Left cardiac atrium (tissue), 1 donor: ENCODE measurements around a stretch of chr10.

- PRO-cap, result no peak
Measured at GRCh38 chr10:59881861-59882147, 24.6 kb downstream of the CCDC6 start.

DNA sequence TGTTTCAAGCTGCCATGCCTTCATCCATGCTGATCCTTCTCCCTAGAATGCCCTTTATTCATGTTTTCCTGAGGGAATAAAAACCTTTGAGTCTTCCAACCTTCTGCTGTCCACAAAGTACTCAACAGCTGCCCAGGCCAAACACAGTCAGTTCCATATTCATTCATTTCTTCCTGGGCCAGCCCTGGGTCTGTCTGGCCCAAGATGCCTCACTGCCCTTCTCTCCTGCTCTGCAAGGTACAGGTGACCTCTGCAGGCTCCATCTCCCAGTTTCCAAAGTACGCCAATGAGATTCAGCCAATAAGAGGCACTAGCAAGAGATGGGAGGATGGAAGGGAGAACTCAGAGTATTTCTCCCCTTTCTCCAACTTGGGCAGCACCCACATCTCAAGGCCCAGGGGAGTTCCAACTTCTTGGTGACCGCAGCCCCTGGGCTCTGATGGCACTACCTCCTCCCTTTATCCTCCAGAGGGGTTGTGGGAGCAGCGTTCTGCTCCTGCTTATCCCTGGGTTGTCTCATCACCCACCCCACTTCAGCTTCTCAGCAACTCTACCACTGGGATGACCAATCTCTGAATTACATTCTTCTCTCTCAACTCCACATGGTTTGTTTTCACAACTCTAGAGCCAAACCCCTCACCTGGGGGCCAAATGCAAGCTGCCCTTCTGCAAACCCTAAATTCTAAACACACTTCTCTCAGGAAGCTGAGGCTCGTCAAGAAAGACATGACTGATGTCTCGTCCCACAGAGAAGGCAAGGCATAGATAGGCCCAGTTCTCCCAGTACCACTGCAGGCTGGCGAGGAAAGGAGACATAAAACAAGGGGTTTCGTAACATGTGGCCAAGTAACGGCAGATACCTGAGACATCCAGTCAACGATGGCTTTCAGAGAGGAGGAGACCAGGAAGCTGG, 16.7 kb downstream of the CCDC6 start:
- PRO-cap, result no peak

GRCh38 chr10:59894068-59894680, 12.2 kb downstream of the CCDC6 start:
- PRO-cap, result no peak

GRCh38 chr10:60362540-60363109, 27.1 kb downstream of the ANK3 start:
- PRO-cap, result no peak

GRCh38 chr10:60661620-60662174, 116.6 kb upstream of the CDK1 start:
- PRO-cap, result no peak

DNA sequence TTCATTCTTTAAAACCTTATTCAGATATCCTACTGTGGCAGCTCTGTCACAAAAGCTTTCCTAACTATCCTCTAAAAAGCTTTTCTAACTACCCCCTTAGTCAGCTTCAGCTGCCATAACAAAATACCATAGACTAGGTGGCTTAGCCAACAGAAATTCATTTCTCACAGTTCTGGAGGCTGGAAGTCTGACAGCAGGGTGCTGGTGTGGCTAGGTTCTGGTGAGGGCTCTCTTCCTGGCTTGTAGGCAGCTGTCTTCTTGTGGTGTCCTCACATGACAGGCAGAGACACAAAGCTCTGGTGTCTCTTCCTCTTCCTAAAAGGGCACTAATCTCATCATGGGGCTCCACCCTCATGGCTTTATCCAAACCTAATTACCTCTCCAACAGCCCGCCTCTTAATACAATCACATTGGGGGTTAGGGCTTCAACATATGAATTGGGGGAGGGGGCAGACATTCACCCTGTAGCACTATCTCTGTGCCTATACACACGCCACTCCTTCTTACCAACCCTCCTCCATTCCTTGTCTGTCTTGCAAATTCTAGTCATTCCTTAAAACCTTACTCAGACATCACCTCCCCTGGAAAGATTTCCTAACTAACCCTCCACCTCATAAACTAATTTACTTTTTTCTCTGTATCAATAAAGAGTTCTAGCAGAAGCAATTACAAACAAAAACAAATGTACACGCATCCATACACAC, 26.5 kb downstream of the RHOBTB1 start:
- PRO-cap, result no peak

DNA sequence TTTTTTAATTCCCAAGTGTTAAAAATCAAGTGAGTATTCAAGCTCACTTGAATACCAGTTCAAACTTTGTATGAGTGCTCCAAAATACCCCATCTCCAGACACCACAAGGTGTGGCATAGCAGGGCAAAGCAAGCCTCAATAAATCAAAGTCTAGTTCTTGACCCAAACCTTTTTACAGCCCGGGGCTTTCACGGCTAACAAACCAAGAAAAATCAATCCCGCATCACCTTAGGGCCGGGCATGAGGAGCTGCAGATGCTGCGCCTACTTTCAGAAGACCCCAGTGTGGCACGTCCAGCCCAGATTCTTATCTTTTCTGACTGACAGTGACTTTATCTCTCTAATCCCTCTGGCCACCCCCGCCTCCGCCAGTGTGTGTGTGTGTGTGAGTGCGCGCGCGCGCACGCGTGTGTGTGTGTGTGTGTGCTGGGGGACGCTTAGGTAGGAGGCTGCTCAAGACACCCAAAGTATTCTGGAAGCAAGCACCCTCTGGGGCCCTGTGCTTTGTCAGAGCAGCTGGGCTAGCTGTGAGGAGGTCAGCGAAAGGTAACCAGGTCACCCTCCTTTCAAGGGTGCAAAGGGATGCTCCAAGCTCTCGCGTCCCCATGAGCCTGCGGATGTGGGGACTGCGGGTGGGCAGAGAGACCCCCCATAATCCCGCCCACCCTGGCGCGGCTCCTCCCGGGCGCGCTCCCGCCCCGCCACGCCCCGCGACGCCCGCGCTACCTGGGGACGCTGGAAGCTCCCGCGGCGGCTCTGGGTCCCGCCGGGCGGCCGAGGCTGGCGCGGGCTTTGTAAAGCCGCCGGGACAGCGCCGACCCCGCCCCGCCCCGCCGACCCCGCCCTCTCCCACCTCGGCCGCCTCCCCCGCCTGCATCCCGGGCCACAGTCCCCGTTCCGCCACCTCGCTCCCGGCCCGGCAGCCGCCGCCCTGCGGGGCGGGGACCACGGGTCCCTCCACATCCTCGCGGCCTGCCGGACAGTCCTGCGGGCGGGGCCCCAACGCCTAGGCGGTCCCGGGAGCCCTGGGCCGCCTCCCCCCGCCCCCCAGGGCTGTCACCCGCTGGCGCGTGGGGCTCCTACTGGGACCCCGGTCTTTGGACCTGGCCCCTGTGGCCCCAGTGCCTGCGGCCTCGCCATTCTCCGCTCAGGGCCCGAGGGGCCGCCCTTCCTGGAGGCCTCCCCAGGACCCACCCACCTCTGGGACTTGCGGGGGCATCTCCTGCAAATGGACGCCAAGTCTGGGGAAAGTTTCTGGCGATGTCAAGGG, 57.1 kb upstream of the RHOBTB1 start:
- PRO-cap, result no peak

GRCh38 chr10:61135218-61136016, 191.4 kb upstream of the RHOBTB1 start:
- PRO-cap, result no peak

DNA sequence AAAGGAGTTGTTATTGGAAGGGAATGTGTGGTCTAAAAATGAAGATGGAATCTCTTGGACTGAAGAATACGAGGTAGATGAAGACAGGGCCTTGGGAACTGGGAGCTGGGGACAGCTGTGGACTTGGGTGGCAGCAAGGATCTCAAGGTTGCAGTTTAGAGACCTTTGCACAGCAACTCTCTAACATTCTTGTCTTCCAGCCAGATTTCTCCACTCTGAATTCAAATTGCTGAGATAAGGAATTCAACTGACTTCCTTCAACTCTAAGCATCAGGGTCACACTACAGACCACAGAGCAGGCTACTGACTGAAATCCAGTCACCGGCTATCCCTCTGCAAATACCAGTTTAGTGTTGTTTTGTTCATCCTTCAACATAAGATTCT, 3.2 kb upstream of the TMEM26 start:
- PRO-cap, result no peak

DNA sequence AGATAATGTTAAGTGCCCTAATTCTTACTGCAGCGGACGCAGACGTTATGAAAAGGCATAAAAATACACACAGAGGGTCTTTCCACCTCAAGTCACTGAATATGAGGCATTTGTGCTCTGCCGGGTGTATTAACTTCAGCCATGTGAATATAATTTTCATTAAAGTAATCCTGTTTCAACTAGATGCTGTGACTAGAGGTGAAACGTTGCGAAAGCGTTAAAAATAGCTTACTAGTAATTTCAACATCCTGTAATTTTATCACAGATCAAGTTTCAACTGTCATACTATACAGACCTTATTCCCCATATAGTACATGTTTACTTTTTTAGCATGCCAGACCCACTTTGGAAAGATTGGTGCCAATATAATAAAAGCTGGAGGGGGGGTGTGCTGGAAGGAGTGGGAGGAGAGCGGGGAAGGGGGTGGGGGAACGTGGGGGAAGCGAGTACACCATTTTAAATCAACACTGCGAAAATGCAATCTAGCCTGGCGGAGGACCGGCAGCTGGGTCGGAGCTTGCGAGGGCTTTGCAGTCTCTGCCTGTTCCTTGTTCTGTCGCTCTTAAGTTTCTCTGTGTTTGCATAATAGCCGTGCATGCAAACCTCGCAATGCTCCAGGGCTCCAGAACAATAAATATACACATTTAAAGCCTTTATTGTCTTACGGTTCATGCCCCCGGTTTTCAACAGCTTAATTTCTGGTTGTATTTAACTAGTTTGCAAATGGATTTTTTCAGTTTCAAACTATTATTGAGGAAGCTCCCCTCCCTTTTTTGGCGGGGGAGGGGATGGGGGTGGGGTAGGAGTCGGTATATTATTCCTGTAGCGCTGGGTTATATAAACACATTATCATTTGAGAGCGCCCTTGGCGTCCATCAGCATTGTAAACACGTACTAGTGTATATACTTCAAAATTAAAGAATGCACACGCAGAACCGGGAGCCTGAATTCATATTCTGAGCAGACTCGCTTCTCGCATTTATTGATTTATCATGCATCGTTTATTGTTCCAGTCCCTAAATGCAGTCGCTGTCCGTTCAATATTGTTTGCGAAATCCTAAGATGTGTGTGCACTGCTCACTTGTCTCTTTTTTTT, 1.3 kb upstream of the ARID5B start:
- PRO-cap, result unidirectional peak, plus-strand start at position 480 of the sequence

GRCh38 chr10:61986585-61987118, 85.2 kb downstream of the ARID5B start:
- PRO-cap, result no peak

DNA sequence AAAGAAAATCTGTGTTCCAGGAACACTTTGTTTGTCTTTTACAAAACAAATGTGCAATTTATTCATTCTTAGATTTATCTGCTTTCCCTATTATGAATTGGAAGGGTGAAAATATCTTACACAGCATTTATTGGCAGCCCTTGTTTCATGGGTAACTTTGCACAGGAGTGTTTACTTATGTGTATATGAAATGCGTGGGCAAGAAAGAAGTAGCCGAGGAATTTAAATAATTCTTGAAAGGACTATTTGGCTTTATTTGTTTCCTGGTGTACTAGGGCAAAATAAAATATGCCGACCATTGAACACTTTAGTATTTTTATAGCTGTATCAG, 93.6 kb downstream of the ARID5B start:
- PRO-cap, result no peak

- PRO-cap, result no peak
Measured at GRCh38 chr10:62021720-62021973, 120.1 kb downstream of the ARID5B start.

- PRO-cap, result unidirectional peak, minus-strand start at chr10:62051105; unidirectional peak, minus-strand start at chr10:62051177
Measured at GRCh38 chr10:62050682-62051643, 149.5 kb downstream of the ARID5B start.

DNA sequence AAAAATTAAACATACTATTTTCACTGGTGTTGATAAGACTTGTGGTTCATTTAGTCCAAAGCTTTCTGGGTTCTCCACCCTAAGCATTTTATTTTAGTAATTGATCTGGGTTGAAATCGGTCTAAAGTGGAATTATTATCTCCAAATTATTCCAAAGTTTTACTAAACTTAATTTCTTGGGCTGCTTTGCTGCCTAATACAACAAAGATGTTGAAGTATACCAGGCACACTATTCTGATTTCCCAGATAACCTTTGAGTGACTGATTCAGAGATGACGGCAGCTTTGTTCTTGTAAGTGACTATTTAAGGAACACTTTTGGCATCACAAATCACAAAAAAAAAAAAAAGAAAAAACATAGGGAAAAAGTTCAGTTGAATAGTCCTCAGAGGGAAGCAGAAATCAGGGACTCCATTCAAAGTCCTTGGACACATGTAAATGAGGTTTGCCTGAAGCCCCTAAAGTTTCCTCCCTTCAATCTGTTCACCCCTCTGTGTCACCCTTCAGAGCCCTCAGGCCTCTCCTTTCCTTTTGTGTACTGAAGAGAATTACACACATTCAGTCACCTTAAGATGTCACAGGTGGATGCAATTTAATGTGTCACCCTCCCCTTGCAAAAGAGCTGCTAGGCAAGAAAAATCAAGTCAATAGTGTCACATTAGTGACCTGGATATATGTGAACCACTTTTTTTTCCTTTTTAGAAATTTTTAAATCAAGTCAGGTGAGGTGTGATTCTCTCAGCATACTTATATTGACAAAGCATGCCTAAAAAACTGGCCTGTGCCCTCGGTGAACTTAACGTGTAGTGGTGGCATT, 81.5 kb downstream of the RTKN2 start:
- PRO-cap, result no peak

GRCh38 chr10:62519398-62519816, 145.2 kb downstream of the ZNF365 start:
- PRO-cap, result no peak

GRCh38 chr10:63034351-63034712, 98.8 kb upstream of the NRBF2 start:
- PRO-cap, result no peak

DNA sequence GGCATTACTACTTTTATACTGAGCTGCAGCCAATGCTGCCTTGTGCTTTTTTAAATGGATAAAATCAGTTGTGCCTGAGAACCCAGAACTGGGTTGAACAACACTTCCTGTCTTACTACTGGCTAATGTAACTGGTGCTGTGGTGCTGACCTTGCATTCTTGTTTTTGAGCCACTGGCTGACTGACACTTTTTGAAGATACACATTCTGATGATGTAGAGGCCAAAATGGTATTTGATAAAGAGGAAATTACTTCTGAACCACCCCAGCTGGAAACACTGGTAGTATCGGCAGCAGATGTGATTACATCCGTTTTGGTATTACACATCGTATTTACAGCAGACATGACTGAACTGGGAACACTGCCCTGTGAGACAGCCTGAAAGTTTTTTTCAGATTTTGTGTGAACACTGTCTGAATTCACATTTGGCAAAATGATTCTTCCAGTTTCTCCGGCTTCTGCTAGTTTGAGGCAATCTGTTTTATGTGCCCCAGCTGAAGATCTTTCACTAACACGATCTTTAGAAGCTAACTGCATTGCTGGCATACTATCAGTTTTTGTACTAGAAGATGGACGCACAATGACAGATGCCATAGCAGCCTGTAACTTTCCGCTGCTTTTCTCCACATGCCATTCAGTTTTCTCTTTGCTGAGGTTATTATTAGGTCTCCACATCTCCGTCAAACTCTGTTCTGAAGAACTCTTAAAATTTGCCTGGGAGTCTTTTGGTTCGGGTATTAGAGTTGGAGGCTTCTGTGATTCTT, 74.2 kb downstream of the NRBF2 start:
- PRO-cap, result no peak

- PRO-cap, result no peak
Measured at GRCh38 chr10:63256393-63257072, 123.4 kb downstream of the NRBF2 start.

DNA sequence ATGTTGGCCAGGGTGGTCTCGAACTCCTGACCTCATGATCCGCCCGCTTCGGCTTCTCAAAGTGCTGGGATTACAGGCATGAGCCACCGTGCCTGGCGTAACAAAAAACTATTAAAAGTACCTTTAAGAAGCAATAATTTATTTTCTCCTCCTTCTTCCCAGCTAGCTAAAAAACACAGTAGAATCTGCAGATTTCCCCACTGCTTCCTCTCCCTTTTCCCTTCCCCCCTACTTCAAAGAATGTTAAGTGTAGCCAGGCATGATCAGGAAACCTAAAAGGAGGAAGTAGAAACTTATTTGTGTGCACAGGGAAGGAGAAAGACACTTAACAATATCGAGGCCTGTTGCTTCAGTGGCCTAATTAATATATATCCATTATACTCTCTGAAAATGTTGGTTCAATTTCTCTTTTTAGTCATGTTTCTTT, 127.7 kb downstream of the NRBF2 start:
- PRO-cap, result no peak